M059J (cell line): ENCODE measurements around a stretch of chr16.

DNA sequence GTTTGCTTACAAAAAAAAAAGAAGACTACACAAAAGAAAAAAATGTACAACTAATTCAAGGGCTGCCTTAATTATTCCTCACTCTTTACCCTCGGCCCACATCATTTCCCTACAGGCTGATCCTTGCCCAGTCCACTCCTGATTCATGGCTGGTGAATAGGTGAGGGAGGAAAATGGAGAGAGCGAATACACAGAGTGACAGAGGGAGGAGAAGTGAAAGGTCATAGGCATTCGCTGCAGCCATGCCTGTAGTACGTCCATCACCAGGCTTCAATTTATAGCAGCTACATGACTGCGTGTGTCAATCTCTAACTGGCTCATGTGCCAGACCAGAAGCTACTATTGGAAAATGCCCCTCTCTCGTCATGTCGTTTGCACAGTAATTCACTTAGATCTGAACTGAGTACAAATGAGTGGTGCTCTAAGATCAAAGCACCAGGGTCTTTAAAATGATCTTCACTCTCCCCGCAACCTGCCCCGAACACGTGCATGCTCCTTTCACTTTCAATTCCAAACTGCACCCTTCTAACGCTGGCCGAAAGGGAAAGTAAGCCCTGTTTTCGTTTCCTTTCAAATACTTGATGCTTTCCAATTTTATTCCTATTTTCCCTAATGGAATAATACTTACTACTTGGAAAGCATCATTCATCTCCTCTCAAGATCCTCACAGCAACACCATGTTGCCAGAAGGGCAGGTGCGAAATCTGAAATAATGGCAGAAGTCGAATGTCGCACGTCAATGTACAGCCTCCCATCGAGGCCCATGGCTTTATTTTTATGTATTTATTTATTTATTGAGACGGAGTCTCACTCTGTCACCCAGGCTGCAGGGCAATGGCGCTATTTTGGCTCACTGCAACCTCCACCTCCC lies 51.2 kb downstream of the ADCY9 start:
- RAMPAGE, long total RNA, result no peak

DNA sequence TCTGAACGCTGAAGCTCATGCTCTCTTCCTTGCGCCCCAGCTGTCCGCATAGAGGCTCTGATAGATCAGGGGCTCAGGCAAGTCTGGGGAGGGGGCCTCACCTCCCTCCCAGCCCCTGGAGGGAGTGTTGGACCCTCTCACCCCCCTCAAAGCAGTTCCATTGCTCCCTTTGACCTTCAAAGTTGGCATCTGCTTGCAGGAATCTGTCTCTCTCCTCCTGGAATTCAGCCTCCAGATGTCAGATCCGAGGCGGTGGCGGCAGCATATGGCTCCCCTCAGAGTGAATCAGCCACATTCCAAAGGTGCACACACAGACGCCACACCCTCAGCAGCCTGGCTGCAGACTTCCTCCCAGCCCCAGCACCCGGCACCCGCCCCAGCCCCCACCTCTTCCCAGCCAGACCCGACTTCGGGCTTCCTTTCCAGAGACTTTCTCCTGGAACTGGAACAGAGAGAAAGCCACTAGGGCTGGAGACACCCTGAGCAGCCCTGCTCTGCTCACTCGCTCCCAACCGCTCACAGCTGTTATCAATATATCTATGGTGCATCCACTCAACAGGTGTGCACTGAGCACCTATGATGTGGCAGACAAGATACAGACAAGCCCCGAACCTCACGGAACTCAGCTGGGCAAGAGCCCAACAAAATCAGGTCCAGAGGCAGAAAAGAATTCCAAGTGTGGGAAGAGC lies 16.8 kb upstream of the GLIS2 start:
- RAMPAGE, long total RNA, result no peak

GRCh38 chr16:4309899-4310413 lies 5.9 kb upstream of the GLIS2 start:
- RAMPAGE, long total RNA, result no peak

DNA sequence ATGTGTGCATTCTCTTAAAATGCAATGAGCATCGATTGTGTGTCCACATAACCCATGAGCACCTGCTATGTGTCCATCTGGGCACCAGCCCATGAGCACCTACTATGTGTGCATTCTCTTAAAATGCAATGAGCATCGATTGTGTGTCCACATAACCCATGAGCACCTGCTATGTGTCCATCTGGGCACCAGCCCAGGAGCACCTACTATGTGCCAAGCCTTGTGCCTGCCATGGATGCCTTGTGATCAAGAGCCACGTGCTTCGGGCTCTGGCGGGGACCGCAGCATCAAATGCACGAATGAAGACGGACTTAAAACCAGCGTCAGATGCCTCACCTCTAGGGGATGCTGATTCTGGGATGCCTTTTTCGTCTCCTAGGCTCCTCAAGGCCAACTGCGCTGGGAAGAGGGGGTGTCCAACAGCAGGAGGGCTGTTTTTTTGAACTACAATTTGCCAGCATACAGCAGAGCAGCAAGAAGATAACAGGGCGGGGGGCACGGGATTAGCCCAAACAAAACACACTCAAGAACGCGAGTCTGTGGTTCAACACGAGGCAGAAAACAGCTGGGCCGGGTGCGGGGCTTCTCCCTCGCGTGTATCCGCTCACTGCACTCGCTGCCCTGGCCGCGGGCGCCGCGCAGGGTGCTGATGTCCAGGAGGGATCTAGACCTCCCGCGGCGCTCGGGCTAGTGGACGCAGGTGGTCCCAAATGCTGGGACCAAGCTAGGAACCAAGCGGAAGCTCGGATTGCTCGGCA lies 1.3 kb upstream of the GLIS2 start:
- RAMPAGE, long total RNA, result no peak

GRCh38 chr16:4344137-4344731 lies 6.9 kb downstream of the PAM16 start:
- RAMPAGE, long total RNA, result no peak

DNA sequence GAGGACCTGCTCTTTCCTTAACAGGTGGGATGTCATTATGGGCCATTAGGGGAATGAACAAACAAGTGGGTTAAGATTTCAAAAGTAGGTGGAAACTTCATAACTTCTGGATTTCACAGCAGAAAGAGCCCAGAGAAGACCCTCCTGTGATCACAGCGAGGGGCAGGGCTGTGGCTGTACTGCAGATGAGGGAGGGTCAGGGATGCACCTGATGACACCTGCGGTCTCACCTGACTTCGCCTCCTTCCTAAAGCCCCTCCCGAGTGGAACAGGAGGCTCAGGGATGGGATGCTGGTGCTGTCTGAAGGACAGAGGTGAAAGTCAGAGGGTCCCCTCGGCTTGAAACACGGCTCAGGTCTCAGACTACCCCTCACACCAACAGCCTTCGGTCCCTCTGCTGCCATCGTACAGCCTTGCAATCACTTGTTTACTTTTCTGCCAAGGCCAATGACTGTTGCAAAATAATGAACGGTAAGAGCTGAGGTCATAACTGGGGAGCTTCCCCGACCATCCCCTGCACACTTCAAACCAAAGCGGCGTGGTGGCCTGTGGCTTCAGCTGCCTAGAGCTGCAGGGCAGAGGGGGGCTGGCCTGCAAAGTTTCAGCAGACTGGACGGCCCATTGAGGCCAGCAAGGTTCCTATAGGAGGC lies 5.4 kb downstream of the PAM16 start:
- RAMPAGE, long total RNA, result no peak

DNA sequence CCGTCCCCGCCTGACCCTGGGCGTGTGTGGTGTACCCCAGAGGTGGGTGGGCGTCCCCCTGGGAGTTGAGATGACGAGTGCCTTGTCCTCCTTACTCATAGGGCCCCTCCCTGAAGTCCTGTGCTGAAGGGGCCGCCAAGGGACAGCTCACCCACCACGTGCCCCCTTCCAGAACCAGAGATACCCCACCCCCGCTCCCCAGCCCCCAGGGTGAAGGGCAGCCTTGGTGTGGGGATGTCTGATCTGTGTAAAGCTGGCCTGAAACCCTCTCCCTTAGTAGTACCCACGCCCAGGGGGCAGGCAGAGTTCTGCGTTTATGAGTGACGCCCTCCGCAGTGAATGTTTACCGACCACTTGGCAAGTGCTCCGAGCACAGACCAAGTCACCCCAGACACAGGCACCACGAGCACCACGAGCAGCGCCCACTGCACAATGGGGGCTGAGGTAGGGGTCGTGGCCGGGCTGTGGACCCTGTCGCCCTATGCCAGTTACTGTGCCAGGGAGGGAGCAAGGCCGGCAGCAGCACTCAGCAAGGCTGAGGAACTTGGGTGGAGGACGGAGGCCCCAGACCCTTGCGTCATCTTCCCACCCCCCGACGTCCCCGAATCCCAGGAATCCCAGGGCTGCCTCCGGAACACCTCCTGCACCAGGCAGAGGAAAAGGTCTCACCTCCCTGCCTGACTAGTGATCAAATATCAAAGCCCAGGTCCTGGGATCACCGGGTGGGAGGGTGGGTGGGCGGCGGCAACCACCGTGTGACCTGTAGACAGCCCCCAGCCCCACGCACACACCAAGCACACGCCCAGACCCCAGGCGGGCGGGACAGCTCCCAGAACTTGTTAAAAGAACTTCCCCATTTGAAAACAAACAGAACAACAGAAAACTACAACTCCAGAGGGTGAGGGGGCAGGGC lies 5.2 kb downstream of the VASN start:
- RAMPAGE, long total RNA, result no peak

DNA sequence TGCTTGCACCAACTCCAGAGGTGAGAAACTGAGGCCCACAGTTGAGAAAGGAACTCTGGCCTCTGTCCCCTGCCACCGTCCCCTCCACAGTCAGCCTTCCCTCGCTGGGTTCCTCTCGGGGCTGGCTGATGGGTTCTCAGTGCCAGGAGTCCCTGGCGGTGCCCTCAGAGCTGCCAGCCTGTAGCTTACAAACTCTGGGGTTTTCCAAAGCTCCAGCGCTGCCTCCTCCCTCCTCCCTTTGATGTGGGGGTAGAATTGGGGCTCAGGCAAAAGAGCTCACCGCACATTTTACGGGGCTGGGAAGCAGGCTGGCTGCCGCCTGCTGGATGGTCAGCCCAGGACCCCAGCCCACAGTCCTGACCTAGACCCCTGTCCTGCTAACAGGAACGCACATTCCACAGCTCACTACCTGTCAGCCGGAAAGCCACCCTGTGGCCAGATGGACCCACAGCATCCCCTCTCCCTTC lies 5.9 kb downstream of the VASN start:
- RAMPAGE, long total RNA, result no peak

DNA sequence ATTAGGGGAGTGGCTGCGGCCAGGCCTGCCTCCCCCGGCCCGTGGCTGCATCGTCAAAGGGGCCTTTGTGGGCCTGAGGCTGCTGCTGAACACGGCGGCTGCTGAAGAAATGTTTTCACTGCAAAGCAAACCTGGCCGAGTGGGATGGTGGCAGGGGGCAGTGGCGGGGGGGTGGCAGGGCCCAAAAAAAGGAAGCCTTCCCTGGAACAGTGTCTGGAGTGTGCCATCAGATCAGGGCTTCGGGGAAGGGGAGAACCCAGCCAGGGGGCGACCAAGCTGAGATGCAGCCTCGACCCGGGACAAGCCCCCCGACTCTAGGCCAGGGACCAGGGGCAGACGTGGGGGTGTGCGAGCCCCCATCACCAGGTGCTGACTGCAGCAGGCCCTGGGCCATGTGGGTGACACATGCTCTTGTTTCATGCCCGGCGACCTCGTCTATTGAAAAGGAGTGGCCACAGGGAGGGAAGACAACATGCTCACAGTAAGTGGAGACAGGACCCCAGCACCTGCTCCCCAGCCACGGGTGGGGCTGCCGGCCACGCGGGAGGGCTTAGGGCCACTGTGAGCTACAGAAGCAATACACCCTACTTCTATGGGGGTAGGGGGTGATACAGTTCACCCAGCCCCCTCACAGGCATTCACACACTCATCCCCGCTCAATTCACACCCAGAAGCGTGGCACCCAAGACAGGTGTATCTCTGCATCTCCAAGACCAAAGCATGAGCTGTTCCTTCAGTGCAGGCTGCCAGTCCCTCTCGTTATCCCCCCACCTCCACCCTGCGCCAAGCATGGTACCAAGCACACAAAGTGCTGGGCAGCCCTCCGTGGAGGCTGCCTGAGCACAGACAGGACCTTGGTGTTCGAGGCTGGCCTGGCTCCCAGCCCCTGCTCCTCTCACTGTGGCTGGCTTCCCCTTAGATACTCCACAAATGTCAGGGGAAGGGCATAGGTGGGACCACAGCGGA lies 13.4 kb downstream of the VASN start:
- RAMPAGE, long total RNA, result no peak

DNA sequence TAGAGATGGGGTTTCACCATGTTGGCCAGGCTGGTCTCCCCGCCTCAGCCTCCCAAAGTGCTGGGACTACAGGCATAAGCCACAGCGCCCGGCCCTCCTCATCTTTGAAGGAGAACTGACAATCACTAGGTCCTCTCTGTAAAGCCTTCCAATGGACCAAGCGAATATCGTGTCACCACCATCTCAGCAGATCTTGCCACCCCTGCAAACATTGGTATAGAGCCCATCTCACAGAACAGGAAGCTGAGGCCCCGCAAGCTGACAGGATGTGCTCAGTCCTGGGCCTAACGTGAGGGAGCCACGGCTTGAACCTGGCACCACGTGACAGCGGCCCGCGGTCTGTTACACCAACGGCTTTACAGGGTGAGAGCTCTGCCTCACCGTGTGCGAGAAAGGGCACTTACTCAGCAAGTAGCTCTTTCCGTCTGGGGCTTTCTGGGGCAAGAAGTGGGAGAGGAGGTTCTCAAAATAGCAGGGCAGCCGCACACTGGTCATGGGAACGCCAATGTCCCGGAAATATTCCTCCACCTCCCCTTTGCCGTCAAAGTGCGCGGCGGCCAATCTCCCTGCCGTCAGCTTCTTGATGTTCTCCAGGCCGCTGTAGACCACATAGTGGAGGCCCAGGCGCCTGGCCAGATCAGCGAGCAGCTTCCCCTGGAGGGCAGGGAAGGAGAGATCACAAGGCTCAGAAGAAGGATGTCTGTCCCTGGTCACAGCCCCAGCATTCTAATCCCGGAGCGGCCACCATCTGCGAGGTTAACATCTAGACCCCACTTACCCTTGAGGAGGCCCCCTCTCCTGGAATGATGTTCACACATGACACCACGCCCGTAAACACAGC lies 8.5 kb downstream of the NMRAL1 start:
- RAMPAGE, long total RNA, result no peak

GRCh38 chr16:4501259-4501578 lies 25.0 kb downstream of the HMOX2 start:
- RAMPAGE, long total RNA, result no peak

DNA sequence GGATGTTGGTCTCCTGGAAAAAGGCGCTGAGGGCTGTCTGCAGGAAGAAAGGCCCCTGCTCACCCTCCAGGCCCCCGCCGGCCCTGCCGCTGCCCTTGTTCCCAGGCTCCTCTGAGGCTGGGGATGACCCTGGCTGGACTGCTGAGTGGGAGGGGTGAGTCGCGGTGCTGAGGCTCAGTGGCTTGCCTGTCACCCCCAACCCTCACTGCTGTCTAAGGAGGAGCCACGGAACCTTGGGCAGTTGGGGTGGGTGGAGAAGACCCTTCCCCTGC lies 4.2 kb downstream of the UBALD1 start:
- RAMPAGE, long total RNA, result no peak

GRCh38 chr16:4647880-4648219 lies 23.2 kb downstream of the MGRN1 start:
- RAMPAGE, long total RNA, result no peak

- RAMPAGE, long total RNA, result no peak
Measured at GRCh38 chr16:4677891-4678641, 15.3 kb upstream of the NUDT16L1 start.

DNA sequence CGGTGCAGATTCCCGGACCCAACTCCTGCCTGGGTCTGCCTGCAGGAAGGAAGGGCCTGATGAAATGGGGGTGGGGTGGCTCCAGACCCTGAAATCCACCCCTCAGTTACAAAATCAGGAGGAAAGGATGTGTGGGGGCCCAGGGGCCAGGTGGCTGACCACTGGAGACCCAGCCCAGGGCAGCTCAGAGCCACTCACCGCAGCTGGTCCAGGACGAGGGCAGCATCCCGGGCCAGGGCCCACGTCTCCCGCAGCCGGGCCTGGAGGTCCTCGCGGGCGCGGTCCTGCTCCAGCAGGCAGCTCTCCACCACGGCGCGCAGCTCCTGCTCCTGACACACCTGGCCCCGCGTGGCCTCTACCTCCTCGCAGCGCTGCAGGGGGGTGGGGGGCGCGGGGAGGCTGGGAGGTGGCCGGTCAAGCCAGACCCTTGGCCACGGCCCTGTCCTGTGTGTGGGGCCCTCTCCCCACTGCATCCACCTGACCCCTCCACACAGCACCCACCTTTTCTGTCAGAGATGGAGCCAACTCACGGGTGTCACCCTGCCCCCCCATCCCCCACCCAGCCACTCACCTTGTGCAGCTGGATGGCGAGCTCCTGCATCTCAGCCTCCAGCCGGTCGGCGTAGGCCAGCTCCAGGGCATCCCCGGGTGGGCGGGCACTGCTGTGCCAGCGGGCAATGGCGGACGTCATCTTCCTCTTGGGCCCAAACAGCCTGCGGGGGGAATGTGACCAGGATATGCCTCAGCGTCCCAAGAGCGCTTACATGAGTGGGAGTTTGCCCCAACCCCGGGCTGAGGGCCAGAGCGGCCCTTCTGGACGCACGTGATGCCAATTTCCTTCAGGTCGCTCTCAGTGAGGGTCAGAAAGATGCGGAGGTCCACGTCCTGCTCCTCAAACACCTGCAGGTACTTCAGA lies 5.1 kb downstream of the NUDT16L1 start:
- RAMPAGE, long total RNA, result no peak

DNA sequence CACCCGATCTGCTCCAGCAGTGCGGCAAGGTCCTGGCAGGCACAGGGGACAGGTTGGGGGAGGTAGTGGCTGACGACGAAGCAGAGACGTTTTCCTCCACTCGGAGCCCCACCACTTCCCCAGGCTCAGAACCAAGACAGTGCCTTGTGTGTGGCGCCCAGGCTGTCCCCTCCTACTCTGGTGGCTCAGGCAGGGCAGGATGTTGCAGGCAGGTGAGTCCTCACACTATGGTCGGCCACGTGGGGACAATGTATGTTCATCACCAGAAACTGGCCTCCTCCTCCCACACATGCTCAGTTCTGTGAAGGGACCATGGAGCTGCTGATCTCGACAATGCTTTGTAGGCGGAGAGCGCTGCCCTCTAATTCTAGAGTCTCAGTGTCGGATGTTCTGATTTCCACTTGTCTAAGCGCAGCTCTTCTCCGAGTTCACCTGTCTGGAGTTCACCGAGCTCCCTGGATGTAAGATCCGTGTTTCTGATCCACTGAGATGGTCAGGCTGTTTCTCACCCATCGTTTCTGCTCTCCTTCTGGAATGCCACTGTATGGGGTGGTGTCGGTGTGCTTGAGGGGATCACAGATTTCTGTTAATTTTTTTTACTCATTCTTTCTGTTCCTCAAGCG lies 5.9 kb downstream of the NUDT16L1 start:
- RAMPAGE, long total RNA, result no peak

- RAMPAGE, long total RNA, result no peak
Measured at GRCh38 chr16:4801988-4802476, 401 bp downstream of the ROGDI start.

DNA sequence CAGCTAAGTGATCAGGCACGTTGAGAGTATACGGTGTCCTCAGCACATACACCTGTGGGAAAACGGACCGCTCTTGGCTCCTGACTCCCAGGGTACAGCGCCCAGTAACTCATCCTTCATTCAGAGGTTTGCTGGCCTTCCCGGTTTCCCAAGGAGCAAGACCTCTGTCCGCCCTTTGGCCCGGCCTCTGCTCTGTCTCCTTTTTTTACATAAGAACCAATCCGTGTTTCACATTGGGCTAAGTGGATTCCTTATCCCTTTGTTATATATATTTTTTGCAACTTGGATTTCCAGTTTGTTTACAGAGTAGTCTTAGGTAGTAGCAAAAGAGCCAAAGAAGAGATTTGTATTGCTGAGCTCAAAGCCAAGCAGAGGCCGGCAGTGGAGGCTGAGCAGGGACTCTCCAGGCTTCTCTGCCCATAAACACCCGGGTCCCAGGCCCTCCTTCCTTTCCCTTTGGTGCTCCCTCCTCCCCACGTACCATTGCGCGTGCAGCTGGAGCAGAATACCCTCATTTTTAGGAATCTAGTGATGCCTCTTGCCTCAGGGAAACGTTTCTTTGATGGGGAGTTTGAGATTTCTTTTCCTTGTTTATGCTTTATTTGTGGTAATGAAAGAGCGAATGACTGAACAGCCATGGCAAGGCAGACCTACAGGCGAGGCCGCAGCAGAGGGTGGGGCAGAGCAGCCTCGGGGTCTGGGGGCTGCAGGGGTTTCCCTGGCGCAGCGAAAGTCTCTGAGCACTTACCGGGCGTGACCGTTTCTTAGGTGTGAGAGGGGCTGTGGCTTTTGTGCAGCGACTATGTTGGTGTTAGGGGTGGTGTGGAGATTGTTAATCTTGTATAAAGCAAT lies 34.4 kb downstream of the UBN1 start:
- RAMPAGE, long total RNA, result no peak

DNA sequence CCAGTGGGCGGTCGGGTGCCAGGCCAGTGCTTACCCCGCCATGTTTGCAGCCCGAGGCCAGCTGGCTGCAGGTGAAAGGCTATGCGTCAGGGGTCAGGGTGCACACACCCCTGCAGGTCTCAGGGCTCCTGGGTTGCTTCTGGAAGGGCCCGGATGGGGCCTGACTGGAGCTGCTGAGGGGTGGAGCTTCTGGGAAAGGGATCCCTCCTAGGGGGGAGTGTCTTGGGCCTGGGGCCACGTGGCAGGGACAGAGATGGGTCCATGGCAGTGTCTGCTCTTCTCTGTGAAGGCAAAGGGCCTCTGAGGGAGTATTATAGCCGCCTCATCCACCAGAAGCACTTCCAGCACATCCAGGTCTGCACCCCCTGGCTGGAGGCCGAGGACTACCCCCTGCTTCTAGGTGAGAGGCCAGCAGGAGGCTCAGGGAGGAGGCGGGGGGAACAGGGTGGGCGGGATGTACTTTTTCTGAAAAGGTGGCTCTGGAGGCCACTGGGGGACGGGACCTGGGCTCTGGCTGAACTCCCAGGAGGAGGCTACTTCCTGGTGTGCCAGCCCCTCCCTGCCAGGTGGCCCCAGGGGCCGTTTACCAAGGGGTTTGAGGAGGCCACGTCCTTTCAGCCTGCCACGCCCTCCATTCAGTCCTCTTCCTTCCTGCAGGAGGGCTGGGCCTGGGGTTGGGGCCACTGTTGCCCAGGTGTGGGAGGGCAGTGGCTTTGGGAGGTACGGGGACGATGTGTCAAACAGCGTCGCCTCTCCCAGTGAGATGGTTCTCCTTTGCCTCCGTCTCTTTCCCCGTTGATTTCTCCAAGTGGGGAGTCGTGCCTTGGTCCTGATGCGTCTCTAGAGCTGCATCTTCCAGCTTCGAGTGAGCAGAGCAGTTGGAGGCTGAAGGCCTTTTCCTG lies 9.3 kb downstream of the ALG1 start:
- RAMPAGE, long total RNA, result no peak

- RAMPAGE, long total RNA, result no peak
Measured at GRCh38 chr16:6019477-6020307, 868 bp downstream of the RBFOX1 start.